Upper lobe of left lung (tissue), 5 donors: ENCODE measurements around a stretch of chr15.

DNA sequence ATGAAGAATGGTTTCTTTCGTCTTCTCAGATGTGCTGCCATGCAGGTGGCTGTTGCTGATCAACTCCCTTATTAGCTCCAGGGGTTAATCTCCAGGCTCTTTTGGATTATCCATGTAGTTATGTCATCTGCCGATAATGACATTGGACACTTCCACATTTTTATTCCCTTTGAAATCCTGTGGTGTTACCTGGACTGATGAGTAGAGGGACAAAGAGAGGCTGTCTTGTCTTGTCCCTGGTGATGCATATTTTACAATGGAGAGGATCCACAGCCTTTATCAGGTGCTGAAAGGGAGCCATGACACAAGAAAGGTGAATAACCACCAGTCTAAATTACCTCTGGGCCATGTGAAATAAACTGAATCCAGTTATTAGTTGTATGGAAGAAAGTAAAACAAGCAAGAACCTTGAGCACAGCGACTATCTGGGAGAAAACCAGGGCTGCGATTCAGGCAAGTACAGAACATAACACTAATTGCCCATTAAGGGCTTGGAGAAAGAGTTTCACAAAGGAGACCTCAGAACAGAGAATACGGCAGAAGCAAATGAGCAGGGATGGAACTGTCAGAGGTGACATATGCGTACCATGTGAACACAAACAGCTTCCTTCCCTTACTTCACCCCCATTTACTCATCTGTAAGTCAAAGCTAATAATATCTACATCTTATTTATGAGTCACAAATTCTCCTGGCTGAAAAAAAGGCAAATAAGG lies 3.0 kb downstream of the PCSK6 start:
- PRO-cap, 2 experiments, result no peak in any of the 2 experiments
- RAMPAGE, long total RNA, 4 experiments, result no peak in any of the 4 experiments

- PRO-cap, 2 experiments, result no peak in any of the 2 experiments
- RAMPAGE, long total RNA, 4 experiments, result no peak in any of the 4 experiments
Observed at GRCh38 chr15:101487394-101488317, 1.9 kb downstream of the PCSK6 start.

GRCh38 chr15:101499172-101499658 lies 9.7 kb upstream of the PCSK6 start:
- PRO-cap, 2 experiments, result no peak in any of the 2 experiments
- RAMPAGE, long total RNA, 4 experiments, result no peak in any of the 4 experiments

DNA sequence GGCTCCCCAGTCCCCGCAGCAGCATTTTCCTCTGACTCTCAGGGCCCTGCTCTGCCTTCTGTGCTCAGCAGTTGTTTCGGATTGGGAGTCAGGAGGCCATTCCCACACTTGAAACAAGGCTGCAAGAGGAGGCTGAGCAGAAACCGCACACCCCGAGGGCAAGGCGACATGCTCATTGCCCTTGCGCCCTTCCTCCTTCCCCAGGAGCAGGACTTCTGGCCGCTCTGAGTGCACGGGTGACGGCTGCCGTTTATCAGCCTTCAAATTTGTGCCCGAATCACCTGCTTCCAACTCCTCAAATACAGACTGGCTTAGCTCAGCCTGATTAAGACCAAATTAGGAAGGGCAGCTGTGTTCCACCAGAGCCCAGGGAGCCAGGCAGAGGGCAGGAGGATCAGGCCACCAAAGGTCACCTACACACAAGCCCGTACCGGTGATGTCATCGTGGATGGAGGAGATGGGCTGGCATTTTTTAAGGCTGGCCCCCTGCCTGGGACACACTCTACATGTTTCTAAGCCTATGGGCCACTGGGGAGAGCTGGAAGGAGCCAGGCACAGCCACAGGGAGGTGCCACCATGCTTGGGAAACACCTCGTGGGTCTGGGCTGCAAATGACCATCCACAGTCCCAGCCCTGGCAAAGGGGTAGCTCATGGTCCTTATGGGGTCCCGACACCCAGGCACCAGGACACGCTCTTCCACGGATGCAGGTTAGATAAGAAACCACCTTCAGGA lies 38.0 kb downstream of the TM2D3 start:
- PRO-cap, 2 experiments, result no peak in any of the 2 experiments
- RAMPAGE, long total RNA, 4 experiments, result no peak in any of the 4 experiments

- PRO-cap, 2 experiments, result no peak in any of the 2 experiments
- RAMPAGE, long total RNA, 4 experiments, result no peak in any of the 4 experiments
Observed at GRCh38 chr15:101625918-101626300, 26.3 kb downstream of the TM2D3 start.

DNA sequence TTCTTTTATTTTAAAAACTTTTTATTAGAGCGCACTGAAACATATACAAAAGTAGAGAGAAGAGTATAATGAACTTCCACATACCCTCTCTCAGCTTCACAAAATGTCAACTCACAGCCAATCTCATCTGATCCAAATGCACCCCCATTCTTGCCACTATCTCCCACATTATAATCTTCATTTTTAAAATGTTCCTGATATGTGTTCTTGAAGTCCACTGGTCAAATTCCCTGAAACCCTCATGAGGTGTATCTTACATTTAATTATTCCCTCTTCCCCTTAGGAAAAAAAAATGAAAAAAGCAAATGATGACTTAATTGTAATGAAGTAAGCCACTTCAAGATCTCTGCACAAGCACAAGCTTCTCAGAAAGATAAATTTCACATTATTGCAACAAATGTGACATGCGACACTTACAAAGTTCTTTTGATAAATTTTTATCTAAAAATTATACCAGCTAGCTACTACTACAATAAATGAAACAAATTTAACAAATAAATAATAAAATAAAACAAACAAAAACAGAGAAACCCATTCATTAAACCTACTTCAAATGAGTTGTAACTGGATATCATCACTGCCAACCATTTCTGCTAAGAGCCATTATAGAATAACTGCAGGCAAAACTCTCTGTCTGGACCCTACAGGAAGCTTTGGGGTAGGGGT lies 9.9 kb upstream of the TM2D3 start:
- PRO-cap, 2 experiments, result no peak in any of the 2 experiments
- RAMPAGE, long total RNA, 4 experiments, result no peak in any of the 4 experiments

DNA sequence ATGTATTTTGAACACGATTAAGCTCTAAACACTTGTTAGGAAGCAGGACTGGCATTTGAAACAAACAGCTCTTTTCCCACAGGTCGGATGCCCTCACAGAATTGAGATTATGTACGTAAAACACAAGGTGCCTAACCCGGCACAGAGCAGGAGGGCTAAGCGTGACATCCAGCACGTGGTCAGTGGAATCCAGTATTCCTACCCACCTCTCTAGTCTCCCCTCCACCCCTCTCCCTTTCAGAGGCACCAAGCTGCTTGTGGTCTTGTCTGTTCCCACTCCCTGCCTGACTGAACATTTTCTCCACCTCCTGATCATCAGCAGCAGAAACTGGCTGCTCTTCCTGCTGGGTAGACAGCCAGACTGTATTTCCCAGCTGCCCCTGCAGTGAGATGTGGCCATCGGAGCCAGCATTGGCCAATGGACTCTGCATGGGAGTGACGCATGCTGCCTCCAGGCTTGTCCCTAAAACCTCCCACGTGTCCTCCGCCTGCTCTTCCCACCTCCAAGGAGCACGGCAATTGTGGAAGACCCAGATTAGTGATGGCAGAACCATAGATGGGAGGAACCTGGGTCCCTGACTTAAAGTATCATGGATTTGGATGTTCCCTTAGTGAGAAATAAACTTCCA lies 143.8 kb downstream of the OR4F15 start:
- PRO-cap, 2 experiments, result no peak in any of the 2 experiments
- RAMPAGE, long total RNA, 4 experiments, result no peak in any of the 4 experiments